Measurements from ENCODE around the genes GFM2 and F2RL2.

- PRO-cap = no peak
These were observed 11.5 kb downstream of the ENC1 start for GRCh38 chr5:74628813-74629596.

- PRO-cap = no peak
These were observed 10.1 kb downstream of the ENC1 start for GRCh38 chr5:74630374-74630967.

DNA sequence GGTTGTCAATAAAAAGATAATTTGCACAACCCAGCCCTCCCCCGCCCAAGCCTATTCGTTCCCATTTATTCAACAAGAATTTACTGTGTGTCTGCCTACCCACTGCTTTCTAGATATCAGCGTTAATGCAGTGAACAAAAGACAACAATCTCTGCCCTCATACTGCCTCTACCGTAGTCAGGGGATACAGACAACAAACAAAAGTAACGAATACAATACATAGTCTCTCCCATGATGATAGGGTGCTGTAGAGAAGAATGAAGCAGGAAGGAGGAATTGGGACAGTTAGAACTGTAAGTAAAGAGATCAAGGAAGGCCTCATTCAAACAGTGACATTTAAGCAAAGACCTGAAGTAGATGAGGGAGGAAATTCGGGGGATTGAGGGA lies 1.7 kb downstream of the GFM2 start:
- PRO-cap = no peak

DNA sequence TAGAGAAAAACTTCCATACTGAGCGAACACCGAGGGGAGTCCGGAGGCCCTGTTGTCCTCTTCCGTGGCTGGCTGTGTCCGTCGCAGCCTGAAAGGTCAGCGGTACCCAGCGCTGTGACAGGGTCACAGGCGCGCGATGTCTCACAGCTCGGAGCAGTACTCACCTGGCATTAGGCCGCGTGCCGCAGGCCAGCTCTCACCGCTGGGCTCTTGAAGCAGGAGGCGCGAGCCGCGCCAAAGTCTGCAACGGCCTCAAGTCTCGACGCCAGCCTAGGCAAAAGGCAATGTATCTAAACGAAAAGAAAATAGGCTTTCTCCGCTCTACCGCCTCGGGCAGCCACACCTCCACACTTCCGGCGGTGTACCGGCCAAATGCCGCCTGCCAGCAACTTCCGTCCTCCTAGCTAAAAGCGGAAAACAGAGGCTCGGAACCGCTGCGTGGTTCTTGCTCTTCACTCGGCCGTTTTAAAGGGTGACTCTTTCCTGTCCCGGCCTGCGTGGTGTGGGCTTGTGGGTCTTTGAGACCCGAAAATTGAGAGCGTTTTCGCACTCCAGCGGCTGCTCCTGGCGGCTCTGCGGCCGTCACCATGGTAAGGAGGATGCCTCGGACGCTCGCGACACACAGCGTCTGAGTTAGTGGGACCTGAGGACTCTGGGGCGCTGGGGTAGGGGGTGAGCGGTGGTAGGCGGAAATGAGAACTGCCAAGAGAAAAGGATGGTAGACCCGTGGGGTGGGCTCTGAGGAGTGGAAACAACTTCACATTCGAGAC lies at the start of gene GFM2:
TSS of gene GFM2 (minus strand) at position 344 of the 770 bp plus-strand sequence.
- PRO-cap = bidirectional peak, plus-strand start at position 468 of the sequence, minus-strand start at position 341 of the sequence

DNA sequence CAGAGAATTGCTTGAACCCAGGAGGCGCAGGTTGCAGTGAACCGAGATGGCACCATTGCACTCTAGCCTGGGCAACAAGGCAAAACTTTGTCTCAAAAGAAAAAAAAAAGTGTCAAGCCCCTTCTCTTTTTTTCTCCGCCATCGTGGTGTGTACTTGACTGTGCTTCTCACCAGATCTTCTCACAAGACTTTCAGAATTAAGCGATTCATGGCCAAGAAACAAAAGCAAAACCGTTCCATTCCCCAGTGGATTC lies 65.2 kb upstream of the FAM169A start:
- PRO-cap = no peak

DNA sequence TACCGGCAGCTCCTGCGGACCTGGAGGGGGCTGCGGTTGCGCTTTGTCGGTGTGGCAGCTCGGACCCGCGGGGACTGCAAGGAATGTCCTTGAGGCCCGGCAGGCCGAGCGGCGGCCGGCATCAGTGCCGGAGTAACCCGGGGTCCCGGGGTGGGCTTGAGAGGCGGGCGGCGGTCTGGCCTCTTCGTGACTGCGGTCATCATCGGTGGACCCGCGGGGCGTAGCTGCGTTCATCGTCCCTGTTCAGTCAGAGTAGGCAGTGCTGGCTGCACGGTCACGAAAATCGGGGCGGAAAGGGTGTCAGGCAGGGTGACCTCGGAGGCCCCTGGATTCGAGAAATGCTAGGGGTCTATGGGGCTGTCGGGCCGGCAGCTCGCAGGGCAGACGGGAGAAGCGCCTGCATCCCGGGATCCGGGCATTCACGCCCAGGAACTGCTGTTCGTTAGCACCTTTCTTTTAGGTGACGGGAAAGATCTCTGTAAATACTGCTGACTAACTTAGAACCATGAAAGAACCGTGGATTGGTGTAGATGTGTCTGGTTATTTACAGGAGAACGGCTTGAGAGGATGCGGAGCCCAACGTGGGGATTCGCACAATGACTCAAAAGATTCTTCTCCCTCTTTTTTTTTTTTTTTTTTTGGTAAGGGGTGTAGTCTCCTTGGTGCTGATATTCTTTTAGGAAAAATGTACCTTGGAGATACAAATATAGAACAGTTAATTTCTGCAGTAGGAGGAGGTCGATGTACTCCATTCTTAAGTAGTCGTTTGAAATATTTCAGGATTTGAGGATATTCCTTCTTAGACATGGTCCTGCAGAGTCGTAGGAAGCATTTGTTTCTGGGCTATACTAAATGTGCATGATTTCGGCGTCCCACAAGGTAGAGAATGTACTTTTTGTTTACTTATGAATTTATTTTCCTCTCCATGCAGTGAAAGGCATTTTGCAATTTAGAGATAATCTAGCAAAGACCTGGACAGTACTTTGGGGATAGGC lies 702 bp downstream of the HMGCR start:
- PRO-cap = no peak

DNA sequence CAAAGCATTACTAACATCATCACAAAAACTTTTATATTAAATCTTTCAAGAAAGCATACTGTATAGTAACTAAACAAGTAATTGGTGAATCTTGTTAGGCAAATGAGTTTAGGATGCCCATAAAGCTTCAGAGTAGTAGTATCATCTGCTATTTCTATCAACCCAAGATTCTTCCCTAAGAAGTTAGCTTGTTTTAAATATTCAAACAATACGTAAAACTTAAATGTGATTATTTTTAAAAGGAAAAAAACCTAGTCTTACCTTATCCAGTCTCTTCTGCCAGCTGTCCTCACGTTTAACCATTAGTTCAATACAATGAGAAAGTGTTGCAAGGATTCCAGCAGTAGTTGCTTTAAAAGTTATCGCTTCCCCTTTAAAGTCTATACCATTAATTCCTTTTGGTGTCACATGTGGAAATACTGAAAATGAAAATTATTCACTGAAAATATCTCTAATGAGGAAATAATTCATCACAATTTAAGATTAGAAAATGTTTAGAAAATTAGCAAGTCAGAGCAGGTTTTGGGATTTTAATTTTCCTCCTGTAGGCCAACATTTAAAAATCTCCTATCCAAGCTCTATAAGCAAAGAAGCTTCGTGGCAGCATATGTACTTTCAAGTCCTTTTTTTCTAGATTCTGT lies 79.7 kb downstream of the HMGCR start:
- PRO-cap = no peak

- PRO-cap = no peak
These were observed 30.4 kb downstream of the CERT1 start for GRCh38 chr5:75480780-75481607.

GRCh38 chr5:75509945-75510321 lies 1.5 kb downstream of the CERT1 start:
- PRO-cap = no peak

- PRO-cap = no peak
These were observed 28.1 kb upstream of the ANKDD1B start for GRCh38 chr5:75583071-75583666.

GRCh38 chr5:75677404-75678101 lies 39.7 kb downstream of the POC5 start:
- PRO-cap = no peak

DNA sequence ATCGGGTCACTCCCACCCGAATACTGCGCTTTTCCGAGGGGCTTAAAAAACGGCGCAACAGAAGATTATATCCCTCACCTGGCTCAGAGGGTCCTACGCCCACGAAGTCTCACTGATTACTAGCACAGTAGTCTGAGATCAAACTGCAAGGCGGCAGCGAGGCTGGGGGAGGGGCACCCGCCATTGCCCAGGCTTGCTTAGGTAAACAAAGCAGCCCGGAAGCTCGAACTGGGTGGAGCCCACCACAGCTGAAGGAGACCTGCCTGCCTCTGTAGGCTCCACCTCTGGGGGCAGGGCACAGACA lies 21.3 kb downstream of the POC5 start:
- PRO-cap = no peak

- PRO-cap = no peak
These were observed 121.5 kb downstream of the SV2C start for GRCh38 chr5:76204676-76205050.

GRCh38 chr5:76388282-76388699 lies 14.8 kb upstream of the IQGAP2 start:
- PRO-cap = no peak

DNA sequence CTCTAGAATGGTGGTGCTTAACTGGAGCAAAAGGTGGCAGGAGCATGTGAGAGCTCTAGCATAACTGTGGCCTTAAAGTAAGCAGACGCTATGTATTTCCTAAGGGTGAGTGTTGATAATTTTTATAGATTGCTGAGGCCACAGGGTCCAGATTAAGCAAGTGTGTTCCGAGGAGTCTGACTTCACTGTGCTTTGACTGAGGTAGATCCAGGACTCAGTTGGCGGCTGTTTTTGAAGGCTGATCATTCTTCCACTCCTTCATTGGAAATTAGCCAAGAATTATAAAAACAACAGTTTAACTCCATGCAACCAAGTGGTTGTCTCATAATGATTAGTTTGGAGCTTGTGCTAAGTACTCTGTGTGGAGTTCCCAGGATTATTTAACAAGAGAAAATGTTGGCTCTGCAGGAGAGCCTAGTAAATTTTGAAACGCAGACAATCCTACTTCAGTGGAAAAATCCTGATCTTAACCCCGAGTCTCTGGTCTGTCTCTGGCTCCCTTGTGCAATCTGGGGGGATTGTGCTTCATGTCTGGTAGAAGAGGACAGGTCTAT lies 19.2 kb downstream of the IQGAP2 start:
- PRO-cap = no peak

DNA sequence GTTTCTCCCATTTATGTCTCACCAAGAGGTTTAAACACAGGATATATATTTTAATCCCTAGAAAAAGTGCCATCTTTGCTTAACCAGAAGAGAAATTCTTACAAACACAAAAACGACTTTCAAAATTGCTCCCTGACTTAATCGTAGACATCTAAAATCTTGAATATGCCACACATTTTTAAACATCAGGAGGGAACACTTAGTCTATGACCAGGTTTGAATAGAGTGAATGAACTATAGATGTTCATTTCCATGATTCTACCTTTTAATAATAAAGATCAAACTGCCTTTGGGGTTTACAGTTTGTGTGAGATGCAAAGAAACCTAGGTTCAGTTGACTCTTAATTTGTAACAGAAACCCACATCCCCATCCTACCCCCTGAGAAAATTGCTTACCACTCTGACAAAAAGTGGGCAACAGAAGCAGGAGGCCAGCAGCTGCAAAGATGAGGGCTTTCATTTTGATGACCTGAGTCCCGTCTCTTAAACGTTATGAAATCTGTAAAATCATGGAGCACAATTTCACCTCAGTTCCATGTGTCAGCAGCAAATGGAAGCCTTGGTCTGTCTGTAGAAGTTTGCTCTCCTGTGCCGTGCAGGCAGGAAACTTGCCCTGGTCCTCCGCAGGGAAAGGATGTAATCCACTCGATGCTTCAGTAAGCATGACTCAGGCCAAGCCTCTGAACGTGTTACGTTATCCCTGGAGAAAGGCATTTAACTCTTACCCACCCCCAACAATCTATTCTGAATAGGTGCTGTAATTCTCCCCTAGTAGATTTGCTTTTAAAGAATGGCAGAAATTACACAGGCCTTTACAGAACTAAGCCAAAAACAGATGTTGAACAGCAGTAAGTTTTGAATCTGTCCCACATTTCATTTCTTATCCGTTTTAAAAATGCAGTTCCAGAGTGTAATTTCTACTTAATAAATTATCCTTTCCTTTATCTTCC lies at the start of gene F2RL2:
TSS of gene F2RL2 (minus strand) at position 633 of the 950 bp plus-strand sequence.
- PRO-cap = no peak

DNA sequence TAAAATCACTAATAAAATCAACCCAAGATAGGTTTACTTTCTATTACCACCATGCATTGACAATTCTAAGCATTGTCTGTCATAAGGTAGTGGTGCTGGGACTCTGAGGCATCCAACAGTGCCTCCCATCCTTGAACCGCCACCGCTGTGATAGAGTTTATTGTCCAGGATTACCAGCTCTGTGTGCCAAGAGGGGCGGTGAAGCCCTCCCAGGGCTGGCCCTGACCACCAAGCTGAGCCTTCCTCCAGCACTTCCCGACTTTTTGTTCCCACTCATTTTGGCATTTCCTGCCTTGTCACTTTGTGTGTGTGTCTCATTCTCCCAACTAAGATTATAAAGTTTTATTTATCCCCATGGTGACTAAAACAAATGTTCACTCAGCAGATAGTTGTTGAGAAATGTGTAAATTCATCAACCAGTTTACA lies 2.4 kb downstream of the F2R start:
- PRO-cap = no peak

GRCh38 chr5:76756032-76756349 lies 40.1 kb downstream of the F2R start:
- PRO-cap = no peak

GRCh38 chr5:76820408-76820901 lies 1.6 kb downstream of the F2RL1 start:
- PRO-cap = no peak

- PRO-cap = no peak
These were observed 1.0 kb downstream of the WDR41 start for GRCh38 chr5:77490971-77491628.